SP-49 (cell line): ENCODE results near the gene COG1.

DNA sequence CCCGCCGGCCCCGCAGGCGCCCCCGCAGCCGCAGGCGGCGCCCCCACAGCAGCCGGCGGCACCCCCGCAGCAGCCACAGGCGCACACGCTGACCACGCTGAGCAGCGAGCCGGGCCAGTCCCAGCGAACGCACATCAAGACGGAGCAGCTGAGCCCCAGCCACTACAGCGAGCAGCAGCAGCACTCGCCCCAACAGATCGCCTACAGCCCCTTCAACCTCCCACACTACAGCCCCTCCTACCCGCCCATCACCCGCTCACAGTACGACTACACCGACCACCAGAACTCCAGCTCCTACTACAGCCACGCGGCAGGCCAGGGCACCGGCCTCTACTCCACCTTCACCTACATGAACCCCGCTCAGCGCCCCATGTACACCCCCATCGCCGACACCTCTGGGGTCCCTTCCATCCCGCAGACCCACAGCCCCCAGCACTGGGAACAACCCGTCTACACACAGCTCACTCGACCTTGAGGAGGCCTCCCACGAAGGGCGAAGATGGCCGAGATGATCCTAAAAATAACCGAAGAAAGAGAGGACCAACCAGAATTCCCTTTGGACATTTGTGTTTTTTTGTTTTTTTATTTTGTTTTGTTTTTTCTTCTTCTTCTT, 3.2 kb downstream of the SOX9 start:
- PRO-cap: no peak

DNA sequence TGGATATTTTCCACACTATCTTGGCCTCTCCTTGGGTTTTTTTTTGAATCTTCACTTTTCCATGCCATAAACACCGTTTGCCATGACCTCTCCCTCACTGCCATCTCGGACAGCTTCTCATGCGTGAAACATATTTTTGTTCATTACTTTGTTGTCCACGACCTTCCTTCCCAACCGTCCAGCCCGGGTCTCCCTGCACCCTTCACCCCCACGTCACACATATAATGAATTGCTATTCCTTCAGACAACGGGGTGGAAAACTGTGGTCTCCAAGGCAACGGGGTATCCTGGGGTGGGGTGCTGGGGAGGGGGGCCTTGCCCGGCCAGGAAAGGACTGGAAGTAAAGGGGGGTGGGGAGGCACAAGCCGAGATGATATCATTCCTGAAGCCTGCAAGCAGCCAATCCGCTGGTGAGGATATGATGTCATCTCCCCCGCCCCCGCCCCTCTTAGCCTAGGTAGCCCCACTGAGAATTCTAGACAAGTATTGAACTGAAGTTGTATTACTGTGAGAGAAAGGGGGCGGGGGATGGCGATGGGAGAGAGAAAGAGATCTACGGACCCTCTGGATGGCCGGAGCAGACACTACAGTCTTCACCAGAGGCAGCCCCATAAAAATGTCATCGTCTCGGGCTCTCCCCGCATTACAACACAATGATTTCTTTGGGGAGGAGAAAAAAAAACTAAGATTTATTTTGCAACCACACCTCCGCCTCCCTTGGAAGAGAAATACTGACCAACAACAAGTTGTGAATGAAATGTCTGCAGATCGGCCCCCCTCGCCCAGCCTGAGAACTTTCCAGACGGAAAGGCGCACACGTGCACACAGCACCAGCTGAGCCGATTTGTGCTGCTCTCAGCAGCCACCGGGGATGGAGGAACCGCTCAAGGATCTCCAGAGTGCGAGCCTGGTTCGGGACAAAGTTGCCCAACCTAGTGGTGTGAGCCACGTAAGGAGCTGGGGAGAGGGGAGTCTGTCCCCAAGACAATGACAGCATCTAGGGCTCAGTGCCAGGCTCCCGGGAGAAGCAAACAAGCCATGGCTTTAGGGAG, 221.9 kb downstream of the SOX9 start:
- PRO-cap: no peak

GRCh38 chr17:72455942-72456636, 335.3 kb downstream of the SOX9 start:
- PRO-cap: no peak

DNA sequence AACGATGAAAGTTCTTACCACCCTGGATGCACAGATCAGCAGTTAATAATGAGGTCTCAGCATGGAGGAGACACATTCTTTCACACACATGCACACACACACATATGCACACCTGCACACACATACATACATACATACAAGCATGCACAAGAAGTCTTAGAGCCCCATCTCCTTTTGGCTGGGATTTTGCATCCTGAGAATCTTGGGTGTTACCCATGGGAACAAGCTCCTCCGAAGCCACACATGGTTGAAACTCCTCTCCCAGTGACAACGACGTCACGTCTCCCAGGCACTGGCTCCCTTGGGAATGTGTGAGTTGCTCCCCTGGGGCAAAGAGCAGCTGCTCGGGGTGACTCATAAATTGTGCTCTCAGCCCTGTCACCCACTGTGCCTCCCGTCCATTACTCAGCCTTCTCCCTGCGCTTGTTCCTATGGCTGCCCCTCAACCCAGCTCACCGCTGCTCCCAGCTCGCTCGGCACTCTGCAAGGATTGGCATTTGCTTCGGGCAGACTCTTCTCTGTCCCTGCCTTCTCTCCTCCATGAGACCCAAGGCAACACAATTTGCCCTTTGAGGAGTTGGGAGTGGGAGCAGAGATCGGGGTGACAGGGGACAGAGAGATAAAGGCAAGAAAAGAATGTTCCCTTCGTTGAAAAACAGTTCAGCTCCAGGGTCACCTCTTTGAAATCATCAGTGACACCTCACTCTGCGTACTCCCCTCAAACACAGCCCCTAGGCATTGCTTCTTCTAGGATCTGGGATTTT, 344.7 kb downstream of the SOX9 start:
- PRO-cap: no peak

DNA sequence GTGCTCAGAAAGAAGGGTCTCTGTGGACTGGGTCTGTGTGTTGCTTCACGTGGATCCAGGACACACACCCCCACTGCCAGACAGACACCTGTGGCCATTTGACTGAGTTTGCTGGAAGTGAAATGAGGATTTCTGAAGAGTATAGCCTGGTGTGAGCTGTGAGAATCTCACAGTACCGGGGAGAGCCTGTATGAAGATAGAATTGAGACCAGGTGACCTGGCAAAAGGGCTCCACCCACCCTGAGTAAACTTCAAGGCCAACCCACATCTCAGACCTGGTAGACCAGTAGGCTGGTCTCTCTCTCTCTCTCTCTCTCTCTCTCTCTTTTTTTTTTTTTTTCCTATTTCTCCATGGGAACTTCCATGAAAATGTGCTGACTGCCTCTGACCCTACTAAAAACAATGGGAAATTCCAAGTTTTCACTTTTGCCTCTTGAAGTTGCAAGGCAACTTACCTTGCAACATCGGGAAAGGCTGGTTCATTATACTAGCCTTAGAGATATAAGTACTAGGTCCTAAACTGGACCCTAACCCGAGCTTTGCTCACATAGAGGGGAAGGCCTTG, 354.3 kb downstream of the SOX9 start:
- PRO-cap: no peak

DNA sequence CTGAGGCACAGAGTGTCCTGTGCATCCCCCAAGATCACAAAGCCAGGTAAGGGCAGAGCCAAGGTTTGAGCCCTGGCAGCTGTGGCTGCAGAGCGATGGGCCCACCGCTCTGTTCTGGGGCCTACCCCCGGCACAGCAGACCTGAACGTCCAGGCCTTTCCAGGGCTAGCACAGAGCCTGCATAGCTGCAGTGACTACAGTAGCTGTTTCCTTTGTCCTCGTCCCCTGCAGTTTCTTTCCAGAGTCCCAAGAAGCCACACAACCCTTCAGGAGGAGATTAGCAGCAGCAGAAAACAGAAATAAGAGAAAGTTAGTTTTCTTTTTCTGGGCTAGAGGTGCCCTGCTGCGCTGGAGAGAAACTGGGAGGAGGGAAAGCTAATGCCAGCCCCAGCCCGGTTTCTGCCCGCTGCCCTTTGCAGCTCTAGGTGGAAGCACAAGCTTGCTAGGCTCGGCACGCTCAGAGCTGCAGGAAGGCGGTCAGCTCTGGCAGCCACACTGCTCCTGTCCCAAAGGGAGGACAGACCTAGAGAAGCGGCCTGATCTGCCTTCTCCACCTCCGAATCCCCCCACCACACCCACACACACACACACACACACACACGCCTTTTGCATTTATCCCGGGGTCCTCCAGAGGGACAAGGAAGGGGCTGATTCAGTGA, 417.9 kb downstream of the SOX9 start:
- PRO-cap: no peak

- PRO-cap: no peak
Observed at GRCh38 chr17:72574251-72575044, 453.6 kb downstream of the SOX9 start.

DNA sequence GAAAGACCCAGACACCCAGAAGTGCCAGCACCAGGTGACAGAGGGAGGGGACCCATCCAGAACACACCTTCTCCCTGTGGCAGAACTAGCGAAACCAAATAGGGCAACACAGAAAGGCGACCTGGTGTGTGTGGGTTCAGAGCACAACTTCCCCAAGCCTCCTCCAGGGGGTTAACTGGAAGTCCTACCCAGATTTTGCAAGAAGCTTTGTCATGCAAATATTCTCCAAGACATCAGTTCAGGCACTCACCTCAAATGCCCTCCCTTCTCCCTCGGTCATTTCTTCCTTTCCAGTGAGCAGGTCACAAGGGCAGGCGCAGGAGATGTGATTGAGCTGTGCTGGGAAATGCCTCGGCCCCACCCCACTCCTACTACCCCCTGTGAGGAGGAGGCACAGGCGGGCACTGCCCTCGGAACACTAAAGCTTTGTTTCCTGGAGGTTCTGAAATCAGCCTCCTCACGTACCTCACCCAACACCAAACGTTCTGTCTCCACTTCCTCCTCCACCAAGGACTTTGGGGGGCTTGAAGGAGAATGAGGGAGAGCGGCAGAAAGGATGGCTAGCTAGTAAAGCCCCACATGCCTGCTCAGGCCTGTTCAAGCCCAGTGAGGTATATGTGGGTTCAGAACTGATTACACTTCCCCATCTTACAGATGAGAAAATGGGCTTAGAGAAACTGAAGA, 482.2 kb downstream of the SOX9 start:
- PRO-cap: no peak

DNA sequence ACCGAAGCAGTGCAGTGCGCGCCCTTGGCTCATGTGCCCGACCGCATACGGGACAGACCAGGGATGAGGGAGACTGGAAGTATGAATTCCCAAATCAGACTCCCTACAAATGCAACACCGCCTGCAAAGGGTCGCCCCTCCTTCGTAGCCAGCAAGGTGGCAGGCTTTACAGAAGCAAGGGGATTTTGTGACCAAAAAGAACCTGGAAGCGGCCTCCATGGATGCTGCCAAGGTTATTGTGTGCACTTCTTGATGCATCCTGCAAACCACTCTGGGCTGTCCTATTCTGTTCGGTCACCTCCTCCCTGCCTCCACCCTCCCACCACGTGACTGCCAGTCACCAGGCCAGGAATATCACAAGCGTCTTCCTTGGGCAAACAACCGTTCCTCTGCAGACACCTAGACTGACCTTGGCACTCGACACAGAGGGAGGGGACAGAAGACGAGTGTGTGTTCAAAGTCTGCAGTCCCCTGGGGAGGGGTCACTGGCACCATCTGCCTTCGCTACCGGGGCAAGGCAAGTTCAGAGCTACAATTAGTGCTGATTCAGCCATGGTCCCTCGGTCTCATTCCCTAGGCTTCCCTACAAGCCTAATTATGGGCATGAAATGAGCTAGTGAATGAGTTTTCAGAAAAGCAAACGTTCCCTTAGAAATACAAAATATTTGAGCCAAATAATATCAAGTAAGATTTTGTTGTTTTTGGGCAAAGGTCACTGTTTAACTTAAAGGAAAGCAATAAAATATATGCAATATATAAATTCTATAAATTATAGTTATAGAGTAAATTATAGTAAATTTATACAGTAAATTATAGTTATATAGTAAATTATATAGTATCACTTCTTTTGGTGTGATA, 460.2 kb downstream of the SLC39A11 start:
- PRO-cap: no peak

DNA sequence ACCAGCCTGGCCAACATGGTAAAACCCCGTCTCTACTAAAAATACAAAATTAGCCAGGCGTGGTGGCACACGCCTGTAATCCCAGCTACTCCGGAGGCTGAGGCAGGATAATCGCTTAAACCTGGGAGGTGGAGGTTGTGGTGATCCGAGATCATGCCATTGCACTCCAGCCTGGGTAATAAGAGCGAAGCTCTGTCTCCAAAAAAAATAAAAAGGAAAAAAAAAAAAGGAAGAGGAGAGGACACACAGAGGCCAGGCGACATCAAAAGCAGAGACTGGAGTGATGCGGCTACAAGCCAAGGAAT, 190.5 kb downstream of the SLC39A11 start:
- PRO-cap: no peak

GRCh38 chr17:73191514-73191837, 1.4 kb upstream of the COG1 start:
- PRO-cap: unidirectional peak, plus-strand start at chr17:73191700

- PRO-cap: unidirectional peak, minus-strand start at chr17:73192596; bidirectional peak, plus-strand start at chr17:73193044, minus-strand start at chr17:73192798
Observed at GRCh38 chr17:73192452-73193163, at the start of gene COG1. Gene COG1, plus strand, starts transcription at chr17:73193055.

DNA sequence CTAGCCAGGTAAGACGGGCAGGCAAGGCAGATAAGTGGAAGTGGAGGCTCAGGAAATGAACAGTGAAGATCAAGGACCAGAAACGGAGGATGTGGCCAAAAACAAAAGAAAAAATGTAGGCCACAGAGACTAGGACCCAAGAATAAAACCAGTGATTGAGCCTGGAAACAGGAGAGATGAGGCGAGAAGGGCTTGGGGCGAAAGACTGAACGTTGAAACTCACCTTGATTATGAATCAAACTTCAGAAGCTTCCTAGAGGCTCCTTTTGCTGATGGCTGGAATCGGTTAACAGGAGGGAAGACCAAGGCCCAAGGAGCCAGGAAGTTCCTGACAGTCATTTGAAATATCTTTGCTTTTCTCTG, 5.6 kb downstream of the C17orf80 start:
- PRO-cap: no peak

- PRO-cap: no peak
Observed at GRCh38 chr17:73278162-73278819, 16.6 kb upstream of the CPSF4L start.

- PRO-cap: no peak
Observed at GRCh38 chr17:73298449-73298825, 13.4 kb downstream of the CDC42EP4 start.

GRCh38 chr17:73300309-73300686, 11.5 kb downstream of the CDC42EP4 start:
- PRO-cap: no peak

DNA sequence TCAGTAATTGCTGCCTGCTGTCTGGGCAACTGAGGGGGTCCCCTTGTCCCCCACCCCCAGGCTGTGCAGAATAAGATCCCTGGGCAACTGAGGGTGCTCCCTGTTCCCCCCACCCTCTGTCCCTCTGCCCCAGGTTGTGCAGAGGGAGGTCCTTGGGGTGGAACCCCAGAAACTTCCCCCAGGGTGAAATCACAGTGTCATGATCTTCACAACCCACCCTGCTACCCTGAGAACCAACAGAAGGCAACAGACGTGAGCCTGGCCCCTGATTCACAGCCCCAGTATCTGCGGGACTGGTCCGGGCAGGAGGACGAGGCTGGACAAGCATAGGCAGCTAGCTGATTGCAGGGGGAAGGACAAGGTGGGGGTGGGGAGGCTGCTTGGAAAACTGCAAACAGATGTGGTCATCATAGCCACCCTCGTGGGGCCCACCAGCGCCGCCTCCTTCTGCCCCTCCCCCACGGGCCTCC, 12.1 kb upstream of the CDC42EP4 start:
- PRO-cap: no peak

DNA sequence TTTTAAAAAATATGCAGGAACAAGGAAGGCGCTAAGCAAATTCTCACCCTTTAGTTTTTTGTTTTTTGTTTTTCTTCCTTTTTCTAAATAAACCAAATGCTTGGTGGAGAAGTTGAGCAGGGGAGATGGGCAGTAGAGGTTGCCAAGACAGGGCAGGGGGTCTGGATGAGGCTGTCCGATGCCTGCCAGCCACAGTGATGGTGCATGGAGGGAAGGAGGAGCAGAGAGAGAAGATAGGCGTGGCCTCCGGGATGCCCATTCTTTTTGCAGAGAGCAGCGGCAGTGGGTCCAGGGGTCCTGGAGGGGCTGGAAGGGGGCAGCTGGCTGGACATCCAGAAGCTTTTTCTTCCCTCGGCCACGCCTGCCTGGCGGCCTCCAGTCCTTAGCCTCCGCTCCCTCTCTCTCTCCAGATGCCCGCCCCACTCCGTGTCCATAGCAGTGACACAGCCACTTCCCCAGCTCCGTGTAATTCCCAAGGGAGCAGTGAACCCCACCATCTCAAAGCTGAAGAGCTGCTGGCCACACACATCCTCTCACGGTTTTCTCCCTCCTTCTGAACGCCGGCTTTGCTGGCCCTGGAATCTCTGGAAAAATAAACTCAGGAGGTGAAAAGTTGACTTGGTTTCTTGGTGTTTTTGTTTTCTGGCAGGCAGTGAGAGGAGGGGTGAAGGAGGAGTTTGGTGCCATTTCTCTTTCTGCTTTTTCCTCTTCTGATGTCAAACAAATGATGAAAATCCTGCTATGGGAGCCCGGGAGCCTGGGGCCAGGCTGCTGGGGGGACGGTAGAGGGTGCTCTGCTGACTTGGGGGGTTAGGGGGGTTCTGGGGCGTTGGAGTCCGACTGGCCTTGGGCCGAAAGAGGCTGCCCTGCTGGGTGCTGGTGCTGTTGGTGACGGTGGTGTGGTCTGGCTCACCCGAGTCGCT, 26.3 kb upstream of the CDC42EP4 start:
- PRO-cap: no peak

GRCh38 chr17:73348897-73349537, 37.2 kb upstream of the CDC42EP4 start:
- PRO-cap: no peak

GRCh38 chr17:73476867-73477365, 165.1 kb upstream of the CDC42EP4 start:
- PRO-cap: no peak